Cardiac atrium fibroblast (primary cell): ENCODE data around the genes PLIN3, KDM4B and HSD11B1L.

- RAMPAGE, long total RNA: no peak
Measured at GRCh38 chr19:4867563-4868471, at the start of gene PLIN3. PLIN3 (minus strand) TSS chr19:4867667.

DNA sequence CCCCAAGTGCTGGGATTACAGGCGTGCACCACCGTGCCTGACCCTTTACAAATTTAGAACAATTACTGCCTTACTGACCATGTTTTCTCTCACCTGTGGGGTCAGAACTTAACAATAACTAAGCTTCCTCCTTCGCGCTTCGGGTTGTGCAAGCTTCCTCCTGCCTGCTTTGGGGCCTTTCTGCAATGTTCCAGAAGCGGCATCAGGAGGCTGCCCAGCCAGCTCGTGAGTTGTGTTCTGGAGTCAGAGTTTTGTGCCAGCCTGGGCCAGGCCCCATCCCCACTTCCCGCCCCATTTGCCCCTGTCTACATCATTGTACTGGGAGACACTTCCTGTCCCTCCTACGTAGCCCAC, 13.2 kb downstream of the UHRF1 start:
- RAMPAGE, long total RNA: no peak

DNA sequence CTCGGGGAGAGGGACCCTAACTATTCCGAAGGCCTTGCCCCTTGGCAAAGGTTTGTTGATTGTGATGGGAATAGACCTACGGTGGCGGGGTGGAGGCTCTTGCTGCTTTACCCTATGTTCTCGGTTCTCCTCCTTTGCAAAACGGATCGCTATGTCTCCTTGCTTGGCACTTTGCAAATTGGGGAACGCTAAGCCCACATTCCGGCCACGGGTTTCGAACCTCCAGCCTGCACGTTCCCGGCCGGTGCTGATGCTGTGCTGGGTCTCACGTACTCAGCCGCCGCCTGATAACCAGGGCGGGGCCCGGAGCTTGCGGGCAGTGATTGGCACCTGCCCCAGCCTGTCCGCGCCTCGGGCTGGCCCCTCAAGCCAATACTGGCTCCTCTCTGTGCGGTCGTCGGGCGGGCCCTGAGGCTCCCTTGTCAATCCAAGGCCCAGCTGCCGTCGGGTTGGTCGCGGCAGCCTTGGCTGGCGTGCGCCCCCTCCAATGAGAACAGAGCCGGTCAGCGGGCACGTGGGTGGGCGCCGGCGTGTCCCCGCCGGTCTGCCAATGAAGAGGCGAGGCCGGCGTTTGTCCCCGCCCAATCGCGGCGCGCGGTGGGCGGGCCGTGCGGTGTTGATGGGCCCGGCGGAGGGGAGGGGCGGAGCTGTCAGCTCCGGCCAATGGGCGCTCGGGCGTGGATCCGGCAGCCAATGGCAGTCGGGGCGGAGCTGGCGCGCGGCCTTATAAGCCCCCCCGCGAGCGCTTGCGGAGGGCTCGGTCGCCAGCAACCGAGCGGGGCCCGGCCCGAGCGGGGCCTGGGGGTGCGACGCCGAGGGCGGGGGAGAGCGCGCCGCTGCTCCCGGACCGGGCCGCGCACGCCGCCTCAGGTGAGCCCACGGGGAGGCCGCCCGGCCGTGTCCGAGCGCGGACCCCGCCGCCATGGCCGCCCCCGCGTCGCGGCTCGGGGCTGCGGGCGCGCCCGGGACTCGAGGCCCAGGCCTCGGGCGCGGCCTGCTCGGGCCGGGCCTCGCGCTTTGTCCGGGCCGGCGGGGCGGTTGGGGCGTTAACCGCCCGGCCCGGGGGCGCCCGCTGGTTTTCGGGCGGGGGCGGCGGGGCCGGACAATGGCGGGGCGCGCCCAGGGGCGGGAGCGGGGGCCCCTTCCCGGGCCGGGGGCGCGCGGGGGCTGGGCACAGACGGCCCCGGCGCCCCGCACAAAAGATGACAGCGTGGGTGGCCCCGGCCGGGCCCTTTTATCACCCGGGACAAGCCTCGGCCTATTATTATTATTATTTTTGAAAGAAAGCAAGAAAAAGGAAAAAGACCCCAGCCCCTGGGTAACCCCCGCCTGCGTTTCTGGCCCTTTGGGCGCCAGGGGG, at the start of gene KDM4B:
KDM4B (plus strand) TSS at position 753 of the 1,360 bp plus-strand sequence.
- RAMPAGE, long total RNA: no peak

- RAMPAGE, long total RNA: no peak
Measured at GRCh38 chr19:4972400-4973386, 3.8 kb downstream of the KDM4B start.

GRCh38 chr19:5034754-5035624, 66.1 kb downstream of the KDM4B start:
- RAMPAGE, long total RNA: no peak

DNA sequence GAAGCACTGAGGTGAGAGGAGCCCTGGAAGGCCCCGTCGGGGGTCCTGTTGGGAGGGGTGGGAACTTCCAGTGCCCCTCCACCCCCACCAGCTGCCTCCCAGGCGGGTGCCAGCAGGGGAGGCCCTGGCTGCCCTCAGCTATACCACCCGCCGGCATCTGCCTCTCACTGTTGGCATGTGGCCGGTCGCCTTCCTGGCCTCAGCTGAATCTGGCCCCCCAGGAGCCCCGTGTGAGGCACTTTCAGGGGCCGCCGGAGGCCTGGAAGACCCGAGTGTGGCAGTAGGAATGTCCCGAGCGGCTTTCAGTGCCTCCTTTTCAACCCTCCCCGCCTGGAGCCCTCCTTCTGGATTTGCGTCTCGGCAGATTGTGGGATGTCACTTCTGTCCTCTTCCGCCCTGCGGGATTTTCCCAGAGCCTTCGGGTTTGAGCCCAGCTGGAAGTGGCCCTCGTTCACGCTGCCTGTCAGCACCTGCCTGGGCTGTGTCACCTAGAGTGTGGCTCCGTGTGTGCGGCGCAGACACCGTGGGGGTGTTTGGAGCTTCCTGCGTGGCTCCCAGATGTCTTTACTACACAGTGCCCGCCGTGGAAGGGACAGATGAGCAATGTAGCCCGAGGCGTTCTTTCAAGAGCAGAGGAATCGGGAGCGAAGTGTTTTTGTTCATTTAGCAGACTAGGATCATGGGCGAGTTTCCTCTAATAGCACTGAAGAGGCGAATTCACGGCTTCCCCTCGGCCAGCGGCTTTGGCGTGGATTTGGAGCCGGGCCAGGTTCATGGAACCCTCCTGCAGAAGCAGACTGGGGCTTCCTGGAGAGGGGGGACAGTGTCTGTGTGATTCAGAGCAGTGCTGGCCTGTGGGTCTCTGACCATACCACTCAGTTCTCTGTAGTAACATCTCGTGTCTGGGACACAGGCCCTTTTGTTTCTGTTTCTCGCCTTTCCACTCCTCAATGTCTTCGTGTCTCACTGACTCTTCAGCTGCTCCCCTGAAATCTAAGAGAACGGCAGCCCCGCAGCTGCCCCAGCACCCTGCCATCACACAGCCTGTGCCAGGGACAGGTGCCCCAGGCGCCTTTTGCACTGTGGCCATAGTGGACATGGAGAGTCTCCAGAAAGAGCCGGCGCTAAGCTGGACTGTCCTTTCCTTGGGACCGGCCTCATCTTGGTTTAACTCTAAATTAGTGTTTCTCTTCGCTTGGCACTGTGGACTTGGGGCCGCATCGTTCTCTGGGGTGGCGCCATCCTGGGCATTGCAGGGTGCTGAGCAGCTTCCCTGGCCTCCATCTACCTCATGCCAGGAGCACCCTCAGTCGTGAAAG, 68.0 kb downstream of the KDM4B start:
- RAMPAGE, long total RNA: no peak

GRCh38 chr19:5088512-5089198, 119.7 kb downstream of the KDM4B start:
- RAMPAGE, long total RNA: no peak

GRCh38 chr19:5164577-5165232, 175.9 kb downstream of the PTPRS start:
- RAMPAGE, long total RNA: no peak

DNA sequence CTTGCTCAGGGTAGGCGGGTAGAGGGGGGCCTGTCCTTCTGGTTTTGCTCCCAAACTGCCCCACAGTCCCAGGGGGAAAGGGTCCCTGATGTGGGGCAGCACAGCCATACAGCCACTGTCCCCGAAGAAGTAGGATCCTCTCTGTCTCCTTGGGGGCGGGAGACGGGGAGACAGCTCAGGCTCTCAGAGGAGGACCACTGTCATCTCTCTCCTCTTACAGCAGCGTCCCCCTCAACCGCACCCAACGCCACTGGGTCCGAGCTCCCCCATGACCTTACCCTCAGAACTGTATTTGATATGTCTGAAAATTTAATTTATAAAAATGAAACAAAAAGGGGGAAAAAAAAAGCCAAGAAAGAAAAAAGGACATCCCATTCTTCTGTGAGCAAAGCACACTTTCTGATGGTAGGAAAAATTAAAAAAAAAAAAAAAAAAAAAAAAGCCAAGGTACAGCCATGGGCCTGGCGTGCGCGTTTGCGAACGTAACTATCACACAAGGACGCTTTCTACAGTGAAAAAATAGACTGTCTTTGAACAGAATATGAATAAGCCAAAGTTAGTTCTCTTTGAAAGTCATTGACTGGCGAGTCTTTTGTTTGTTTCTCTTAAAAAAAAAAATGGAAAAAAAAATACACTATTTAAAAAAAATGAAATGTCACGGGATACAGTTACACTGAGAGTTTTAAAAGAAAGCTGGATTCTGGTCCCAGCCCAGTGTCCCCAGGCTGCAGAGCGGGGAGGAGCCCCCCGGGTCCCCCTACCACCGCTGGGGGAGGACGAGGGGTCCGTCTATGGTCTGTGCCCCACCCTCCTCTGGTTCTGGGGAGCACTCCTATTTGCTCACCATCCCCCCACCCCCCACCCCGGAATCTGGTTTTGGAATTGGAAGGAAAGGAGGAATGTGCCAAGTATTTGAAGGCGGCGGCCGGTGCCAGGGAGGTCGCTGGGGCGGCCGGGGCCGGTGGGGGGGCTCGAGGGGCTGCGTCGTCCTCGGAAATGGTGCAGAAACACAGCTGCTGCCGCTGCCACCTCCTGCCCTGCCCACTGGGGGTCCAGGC, 134.6 kb downstream of the PTPRS start:
- RAMPAGE, long total RNA: no peak

DNA sequence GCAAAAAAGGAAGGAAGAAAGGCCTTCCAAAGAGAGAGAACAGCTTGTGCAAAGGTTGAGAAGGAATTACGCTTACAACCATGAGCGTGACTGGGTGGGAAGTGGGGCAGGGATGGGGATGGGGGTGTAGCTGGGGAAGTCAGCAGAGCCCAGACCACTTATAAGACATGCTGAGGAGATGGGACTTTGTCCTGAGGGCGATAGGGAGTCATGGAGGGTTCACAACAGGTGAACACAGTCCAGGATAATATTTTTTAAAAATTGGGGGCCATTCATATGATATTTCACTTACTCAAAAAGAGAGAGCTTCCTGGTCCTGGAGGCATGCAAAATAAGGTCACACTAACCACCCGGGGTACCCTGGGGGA, 20.6 kb upstream of the ZNRF4 start:
- RAMPAGE, long total RNA: no peak

DNA sequence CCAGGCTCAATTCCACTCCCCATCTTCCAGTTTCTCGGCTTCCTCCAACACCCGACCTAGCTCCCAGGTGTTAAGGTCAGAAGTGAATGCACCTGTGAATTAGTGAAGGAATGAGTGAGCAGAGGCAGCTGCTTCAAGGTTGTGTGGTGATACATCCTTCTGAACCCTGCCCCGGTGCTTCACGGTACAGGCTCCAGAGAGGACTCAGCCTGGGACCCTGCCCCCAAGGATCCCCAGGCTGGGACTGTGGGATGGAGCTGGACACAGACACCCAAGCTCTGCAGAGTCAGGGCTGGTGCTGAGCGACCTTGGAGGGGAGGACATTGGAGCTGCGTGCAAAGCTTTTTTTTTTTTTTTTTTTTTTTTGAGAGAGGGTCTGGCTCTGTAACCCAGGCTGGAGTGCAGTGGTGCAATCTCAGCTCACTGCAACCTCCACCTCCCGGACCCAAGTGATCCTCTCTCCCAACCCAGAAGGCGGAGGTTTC, 76.2 kb downstream of the SAFB2 start:
- RAMPAGE, long total RNA: no peak

DNA sequence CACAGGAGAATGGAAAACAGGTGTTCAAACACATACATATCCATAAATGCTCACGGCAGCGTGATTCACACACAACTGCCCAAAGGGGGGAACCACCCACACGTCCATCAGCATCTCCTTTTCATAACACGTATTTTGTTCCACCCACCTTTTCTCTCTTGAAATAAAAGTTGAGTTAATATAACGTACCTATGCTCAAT, 38.0 kb downstream of the SAFB2 start:
- RAMPAGE, long total RNA: no peak

GRCh38 chr19:5594597-5595233, 27.9 kb downstream of the SAFB2 start:
- RAMPAGE, long total RNA: no peak

DNA sequence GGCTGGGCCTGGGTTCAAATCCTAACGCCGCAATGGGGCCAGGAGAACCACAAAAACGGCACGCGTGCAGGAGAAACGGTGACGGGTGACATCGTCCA, 530 bp downstream of the SAFB start:
- RAMPAGE, long total RNA: no peak

- RAMPAGE, long total RNA: no peak
Measured at GRCh38 chr19:5679278-5679731, 1.0 kb downstream of the MICOS13 start.

- RAMPAGE, long total RNA: no peak
Measured at GRCh38 chr19:5680728-5681446, at the start of gene HSD11B1L. HSD11B1L (plus strand) TSS chr19:5681027.

DNA sequence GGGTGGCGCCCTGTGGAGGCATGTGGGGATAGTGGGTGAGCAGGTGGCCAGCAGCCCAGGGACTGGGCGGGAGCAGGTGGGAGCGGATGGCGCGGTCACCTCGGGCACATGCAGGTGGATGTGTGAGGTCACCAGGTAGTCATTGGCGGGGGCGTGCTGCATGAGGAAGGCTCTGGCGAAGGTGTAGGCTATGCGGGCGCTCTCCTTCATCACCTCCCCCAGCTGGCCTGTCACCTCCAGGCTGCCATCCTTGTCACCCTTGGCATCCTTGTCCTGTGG, 3.3 kb downstream of the RPL36 start:
- RAMPAGE, long total RNA: no peak

GRCh38 chr19:5827514-5828461, 11.7 kb downstream of the FUT6 start:
- RAMPAGE, long total RNA: no peak

GRCh38 chr19:5904485-5904775, 242 bp upstream of the VMAC start:
- RAMPAGE, long total RNA: no peak

- RAMPAGE, long total RNA: no peak
Measured at GRCh38 chr19:5935168-5935713, 21.2 kb downstream of the CAPS start.